SK-N-DZ (cell line): ENCODE data around the gene EPAS1.

RAMPAGE:
- cytosol, long total RNA: no peak
- nucleus, long total RNA: no peak
Measured at GRCh38 chr2:45257237-45257791, 248.1 kb upstream of the SIX2 start.

GRCh38 chr2:45650864-45651066 is 710 bp upstream of the PRKCE start:
RAMPAGE:
- cytosol, long total RNA: no peak
- nucleus, long total RNA: no peak

DNA sequence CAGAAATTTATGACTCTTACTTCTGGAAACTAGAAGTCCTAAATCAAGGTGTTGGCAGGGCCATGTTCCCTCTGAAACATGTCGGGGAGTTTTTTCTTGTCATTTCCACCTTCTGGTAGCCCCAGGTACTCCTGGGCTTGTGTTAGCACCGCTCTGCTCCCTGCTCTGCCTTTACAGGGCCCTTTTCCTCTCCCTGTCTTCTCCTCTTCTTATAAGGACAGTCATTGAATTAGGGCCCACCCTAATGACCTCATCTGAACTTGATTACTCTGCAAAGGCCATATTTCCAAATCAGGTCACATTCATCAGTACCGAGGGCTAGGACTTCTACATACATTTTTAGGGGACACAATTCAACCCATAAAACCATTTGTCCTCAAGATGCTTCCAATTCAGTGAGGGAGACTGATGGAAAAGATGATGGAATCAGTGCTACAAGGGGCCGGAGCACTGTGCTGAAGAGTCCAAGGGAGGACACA is 40.8 kb downstream of the PRKCE start:
RAMPAGE:
- cytosol, long total RNA: no peak
- nucleus, long total RNA: no peak

DNA sequence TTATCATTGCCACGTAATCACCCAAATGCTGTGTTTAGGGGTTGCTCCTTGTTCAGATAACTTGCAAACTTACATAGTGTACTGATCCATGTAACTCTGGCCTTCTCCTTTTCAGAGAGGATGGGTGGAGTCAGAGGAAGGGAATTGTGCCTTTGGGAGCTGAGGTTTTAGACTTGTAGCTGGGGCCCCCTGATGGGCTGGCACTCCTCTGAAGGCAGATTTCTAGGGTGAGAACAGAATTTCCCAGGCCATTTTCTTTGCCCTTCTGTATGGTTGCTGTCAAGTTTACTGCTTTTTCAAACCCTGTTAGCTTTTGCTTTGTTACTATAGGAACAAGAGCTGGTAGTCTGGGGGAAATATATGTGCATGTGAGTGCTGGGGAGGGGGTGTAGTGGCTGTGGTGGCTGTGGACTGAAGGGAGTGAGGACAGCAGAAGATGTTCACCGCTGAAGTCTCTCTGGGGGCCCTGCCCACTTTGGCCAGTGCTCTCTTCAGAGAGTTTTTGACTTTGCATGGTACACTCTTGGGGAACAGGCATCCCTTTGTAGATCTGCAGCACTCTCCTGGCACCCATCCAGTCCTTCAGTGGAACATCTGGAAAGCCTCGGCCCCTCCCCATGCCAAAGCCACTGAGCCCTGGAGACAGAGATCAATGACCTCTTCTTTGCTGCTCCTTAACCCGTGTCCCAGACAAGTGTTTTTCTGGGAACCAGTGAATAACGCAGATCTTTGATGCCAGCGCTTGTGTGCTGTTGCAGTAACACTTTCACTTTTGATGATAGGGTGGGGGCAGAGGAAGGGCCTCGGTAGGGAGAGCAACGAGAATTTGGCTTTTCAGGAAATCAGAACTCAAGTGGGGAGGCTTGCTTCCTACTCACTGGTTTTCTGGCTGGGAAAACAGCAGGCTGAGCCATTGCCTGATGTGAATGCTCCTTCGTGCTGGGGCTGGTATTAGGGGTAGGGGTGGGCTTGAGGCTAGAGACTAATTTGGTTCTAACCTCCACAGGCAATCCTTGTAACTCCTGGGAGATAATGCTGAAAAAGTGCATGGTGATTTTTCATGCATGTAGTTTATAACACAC is 209.1 kb downstream of the PRKCE start:
RAMPAGE:
- cytosol, long total RNA: no peak
- nucleus, long total RNA: no peak

DNA sequence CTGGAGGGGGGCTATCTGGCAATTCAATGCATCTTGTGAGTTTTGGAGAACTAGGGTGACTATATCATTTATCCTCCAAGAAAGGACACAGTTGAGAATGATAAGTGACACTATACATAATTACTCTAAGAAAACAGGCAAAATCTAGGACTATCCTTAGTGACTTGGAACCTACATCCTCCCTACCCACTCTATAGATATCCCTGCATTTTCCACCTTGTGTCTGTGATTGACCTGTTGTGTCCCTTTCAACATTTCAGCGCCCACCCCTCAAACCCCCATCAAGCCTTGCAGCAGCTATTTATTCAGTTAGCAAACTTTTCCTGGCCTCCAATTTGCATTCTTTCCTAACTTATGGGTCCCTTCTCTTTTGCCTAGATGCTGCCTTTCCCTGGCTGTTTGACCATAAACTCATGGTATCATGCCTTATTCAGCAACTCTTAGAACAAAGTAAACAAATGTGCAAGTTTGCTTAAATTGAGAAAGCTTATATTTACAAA is 286.9 kb downstream of the PRKCE start:
RAMPAGE:
- cytosol, long total RNA: no peak
- nucleus, long total RNA: no peak

DNA sequence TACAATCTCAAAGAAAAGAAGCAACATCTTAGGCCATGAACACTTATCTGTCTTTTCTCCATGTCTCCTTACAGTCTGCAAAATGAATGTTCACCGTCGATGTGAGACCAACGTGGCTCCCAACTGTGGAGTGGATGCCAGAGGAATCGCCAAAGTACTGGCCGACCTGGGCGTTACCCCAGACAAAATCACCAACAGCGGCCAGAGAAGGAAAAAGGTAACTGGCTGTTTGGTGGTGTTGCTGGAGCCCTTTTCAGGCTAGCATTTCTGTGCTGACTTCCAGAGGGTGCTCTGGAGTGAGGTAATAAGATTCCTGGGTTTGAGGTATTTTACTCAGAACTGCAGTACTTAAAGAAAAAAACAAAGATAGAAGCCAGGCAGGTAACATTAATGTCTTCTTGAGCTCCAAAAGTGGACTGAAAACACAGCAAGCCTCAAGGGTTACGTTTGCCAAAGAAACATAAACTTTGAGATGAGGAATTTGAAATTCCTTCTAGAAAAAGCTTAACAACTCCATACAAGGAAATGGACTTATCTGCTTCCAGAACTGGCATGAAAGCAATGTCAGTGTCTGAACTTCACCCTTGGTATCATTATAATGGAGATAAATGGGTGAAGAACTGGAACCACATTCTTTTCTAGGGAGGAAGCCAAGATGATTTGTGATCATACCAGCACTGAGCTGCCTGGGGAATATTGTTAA is 295.7 kb upstream of the EPAS1 start:
RAMPAGE:
- cytosol, long total RNA: no peak
- nucleus, long total RNA: no peak

GRCh38 chr2:46002572-46002943 is 294.6 kb upstream of the EPAS1 start:
RAMPAGE:
- cytosol, long total RNA: no peak
- nucleus, long total RNA: no peak

RAMPAGE:
- cytosol, long total RNA: no peak
- nucleus, long total RNA: no peak
Measured at GRCh38 chr2:46049840-46050571, 247.2 kb upstream of the EPAS1 start.

RAMPAGE:
- cytosol, long total RNA: no peak
- nucleus, long total RNA: no peak
Measured at GRCh38 chr2:46119436-46119910, 177.7 kb upstream of the EPAS1 start.

GRCh38 chr2:46273208-46273520 is 24.0 kb upstream of the EPAS1 start:
RAMPAGE:
- cytosol, long total RNA: no peak
- nucleus, long total RNA: no peak

DNA sequence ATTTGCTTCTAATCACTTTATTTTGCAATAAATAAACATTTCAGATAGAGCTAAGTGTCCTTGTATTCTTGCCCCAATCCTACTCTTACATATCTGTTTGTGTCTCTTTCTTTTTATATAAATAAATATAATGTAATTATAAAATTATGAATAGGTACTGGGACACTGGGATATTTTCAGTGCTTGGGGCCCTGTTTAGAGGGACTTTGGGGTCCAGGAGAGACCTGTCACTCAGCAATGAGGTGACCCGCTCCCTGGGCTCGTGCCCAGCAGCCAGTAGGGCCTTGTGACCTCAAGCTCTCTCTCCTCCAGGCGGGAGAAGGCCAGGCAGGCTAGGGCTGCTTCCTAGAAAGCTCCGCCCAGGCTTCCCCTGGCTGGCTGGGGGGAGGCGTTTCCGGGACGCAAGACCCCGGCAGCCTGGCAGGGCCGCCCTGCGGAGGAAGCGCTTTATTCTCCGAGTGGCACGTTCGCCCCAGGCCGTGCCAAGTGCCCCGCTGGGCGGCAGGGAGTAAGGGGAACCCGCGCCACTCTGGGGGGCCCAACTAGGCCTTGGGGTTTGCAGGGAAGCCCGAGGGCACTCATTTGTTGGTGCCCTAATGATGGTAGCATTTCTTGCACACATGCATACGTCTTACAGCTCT is 21.3 kb upstream of the EPAS1 start:
RAMPAGE:
- cytosol, long total RNA: no peak
- nucleus, long total RNA: no peak

GRCh38 chr2:46297249-46298232 is at the start of gene EPAS1:
Gene EPAS1, plus strand, starts transcription at chr2:46297407.
RAMPAGE:
- cytosol, long total RNA: start-site peak on the plus strand at chr2:46297762-46297790, 29 and 18 reads in 2 replicates
- nucleus, long total RNA: start-site peak on the plus strand at chr2:46297747-46297790, 39 and 16 reads in 2 replicates

DNA sequence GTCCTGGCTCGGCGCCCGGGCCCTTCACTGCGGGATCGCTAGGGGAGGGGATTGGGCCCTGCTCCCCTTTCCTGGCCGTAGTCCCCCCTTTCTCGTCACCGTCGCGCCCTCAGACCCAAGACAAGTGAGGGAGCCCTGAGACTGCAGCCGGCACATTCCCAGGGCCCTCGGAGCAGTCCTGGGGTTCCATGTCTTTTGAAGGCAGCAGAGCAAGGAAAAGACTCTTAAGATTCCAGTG is 2.0 kb downstream of the EPAS1 start:
RAMPAGE:
- cytosol, long total RNA: no peak
- nucleus, long total RNA: no peak

GRCh38 chr2:46303110-46304186 is 6.2 kb downstream of the EPAS1 start:
RAMPAGE:
- cytosol, long total RNA: no peak
- nucleus, long total RNA: no peak

RAMPAGE:
- cytosol, long total RNA: no peak
- nucleus, long total RNA: no peak
Measured at GRCh38 chr2:46306134-46306792, 9.1 kb downstream of the EPAS1 start.

RAMPAGE:
- cytosol, long total RNA: no peak
- nucleus, long total RNA: no peak
Measured at GRCh38 chr2:46334670-46335557, 37.7 kb downstream of the EPAS1 start.

DNA sequence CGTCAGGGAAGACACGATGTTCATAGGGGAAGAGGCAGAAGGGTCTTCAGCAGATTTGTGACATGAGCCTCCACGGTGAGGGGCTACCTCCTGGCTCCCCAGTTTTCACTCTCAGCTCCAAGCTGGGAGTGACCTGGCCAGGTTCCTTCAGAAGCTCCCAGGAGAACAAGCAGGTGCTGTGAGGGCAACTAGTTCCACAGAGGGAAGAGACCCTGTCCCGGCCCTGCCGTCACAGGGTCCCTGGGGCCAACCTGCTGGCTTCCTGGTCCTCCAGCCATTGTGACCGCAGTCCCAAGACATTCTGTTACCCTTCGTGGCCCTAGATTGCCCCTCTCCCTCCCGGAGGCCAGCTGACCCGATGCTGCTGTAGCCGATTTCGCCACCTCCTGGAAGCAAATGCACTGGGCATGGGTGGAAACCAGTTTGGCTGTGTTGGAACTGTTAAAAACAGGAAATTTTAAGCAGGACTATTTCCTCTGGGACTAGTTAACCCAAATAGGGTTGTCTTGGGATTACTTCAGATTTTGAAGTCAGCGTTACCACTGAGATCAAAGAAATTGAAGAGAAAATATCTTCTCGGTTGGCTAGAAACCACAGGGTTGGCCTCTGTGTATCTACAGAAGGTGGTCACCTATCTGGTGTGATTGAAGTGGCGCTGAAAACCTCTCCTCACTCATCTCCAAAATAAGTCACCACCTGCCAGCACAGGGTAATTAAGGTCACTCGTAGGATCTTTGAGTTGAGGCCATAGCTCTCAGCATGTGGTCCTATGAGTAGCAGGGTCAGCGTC is 55.5 kb downstream of the EPAS1 start:
RAMPAGE:
- cytosol, long total RNA: no peak
- nucleus, long total RNA: no peak

RAMPAGE:
- cytosol, long total RNA: no peak
- nucleus, long total RNA: no peak
Measured at GRCh38 chr2:46360577-46361363, 63.6 kb downstream of the EPAS1 start.

RAMPAGE:
- cytosol, long total RNA: no peak
- nucleus, long total RNA: no peak
Measured at GRCh38 chr2:46366586-46366943, 69.4 kb downstream of the EPAS1 start.

RAMPAGE:
- cytosol, long total RNA: no peak
- nucleus, long total RNA: no peak
Measured at GRCh38 chr2:46459549-46459753, 82.8 kb upstream of the RHOQ start.